Epithelial cell of esophagus (primary cell): ENCODE measurements around the gene ARHGEF33.

DNA sequence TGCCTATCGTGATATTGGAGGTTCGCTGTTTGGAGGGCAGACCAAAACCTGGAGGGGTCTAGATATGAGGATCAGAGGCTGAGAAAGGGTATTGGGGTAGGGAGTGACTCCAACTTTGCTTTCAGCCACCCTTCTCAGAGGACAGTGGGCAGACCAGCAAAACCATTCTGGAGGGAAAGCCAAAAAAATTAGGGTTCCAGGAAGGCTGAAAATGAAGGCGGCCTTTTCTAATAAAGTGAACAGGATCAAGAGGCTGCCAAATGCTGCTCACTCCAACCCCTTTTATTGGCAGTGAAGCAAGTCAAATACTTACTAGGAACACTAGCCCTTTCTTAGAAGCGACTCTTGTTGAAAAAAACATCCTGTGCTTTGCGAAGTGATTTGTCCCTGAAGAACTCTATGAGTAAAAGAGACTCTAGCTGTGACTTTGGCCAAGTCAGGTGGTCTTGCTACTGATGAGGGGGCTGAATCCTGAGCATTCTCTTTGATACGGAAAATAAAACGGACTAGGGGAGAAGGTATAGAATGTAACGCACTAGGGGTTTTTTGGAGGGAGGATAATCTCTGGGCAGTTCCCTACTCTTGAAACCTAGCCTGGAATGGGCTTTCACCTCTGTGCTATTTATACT, 83.7 kb upstream of the CYP1B1 start:
- RRBS = no CpG with 5 or more reads among the region's 8 CpGs

GRCh38 chr2:38321573-38322167, 55.4 kb downstream of the ATL2 start:
- RRBS = no CpG with 5 or more reads among the region's 5 CpGs

- RRBS = no CpG with 5 or more reads among the region's 5 CpGs
Observed at GRCh38 chr2:38499720-38500244, 102.9 kb downstream of the HNRNPLL start.

- RRBS = no CpG with 5 or more reads among the region's 7 CpGs
Observed at GRCh38 chr2:38508193-38508673, 94.5 kb downstream of the HNRNPLL start.

- RRBS = no CpG with 5 or more reads among the region's 5 CpGs
Observed at GRCh38 chr2:38601092-38601367, 1.7 kb downstream of the HNRNPLL start.

GRCh38 chr2:38603122-38603416, 341 bp upstream of the HNRNPLL start:
- RRBS = 0% methylated on average over 5 of the region's 31 CpGs

DNA sequence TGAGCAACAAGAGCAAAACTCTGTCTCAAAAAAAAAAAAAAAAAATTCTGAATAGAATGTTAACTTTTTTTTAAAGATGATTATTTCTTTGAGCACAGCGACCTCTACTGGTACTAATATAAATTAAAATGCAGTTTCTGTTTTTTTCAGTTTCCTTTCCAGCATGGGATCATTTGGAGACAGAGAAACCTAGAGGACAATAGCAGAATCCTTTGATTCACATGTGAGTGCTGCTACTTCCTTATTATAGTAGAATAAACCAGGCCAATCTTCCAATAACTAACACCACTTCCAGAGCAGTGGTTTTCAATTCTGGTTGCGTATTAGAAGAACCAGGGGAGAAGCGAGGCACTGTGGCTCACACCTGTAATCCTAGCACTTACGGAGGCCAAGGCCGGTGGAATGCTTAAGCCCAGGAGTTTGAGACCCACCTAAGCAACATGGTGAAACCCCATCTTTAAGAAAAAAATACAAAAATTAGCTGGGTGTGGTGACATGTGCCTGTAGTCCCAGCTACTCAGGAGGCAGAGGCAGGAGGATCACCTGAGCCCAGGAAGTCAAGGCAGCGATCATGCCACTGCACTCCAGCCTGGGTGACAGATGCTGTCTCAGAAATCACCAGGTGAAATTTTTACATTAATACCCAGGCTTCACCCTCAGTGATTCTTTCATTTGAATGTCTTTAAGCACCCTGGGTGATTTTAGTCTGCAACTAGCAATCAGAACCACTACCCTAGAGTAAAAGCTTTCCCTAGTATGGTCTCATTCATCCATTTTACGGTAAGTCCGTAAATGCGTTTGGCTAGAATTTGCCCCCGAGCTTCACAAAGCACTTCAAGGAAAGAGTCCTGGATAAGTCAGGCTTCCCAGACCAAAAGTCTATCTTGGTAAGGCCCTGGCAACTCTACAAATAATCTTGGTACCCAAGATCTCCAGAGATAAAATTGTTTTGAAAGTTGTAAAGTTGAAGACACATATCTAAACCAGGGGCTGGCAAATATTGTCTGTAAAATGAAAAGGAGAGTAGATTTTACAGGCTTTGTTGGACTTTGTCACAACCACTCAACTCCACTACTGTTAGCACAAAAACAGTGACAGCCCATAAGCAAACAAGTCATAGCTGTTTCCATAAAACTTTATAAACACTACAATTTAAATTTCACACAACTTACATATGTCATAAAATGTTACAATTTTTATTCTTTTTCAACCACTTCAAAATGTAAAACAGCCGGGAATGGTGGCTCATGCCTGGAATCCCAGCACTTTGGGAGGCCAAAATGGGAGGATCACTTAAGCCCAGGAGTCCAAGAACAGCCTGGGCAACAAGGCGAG, 9.7 kb downstream of the SRSF7 start:
- RRBS = no CpG with 5 or more reads among the region's 12 CpGs

- RRBS = no CpG with 5 or more reads among the region's 4 CpGs
Observed at GRCh38 chr2:38889458-38890046, at the start of gene ARHGEF33. Gene ARHGEF33, plus strand, starts transcription at chr2:38889875.

DNA sequence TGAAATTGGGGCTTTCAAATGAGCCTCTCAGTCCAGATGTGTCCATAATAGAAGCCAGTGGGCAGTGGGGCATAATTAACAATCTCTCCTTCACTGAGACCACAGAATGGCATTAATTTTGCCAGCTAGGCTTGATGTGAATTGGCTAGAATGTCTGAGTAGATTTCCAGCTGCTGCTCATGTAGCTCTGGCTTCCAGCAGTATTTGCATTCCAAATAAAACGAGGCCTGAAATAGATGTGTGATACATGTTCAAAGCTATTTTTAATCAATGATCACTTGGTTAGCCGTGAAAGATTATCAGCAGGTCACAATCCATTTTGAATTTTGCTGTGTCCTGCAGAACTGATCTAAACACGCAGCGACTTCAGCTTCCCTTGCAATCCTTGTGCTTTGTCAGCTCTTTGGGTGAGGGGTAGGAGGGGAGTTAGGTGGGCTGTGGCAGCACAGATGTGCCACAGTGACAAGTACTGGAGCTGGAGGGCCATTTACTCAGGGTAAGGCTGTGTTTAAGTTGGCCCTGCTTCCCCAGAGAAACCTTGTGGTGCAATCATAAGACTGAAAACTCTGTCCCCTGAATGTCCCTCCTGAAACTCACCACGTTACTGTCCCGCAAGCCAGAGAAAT, 56.9 kb upstream of the TMEM178A start:
- RRBS = no CpG with 5 or more reads among the region's 6 CpGs

- RRBS = no CpG with 5 or more reads among the region's 10 CpGs
Observed at GRCh38 chr2:39737600-39738208, 41.4 kb downstream of the THUMPD2 start.

DNA sequence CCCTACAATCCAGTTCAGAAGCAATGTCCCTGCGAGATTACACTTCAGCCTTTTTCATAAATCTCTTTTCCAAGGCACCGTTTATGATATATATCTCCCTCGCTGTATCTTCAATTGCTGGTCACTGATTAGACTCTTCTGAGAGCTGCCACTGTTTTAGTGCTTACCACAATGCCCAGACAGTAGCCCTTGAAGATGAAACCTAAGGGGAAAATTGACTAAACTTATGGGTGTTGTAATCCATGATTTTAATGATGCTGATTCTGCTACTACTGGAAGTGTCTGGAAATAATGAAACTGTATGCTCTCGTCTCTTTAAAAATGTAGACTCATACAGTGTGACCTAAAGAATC, 5.4 kb upstream of the SLC8A1 start:
- RRBS = no CpG with 5 or more reads among the region's 4 CpGs

- RRBS = no CpG with 5 or more reads among the region's 20 CpGs
Observed at GRCh38 chr2:40511436-40512934, 60.1 kb upstream of the SLC8A1 start.

DNA sequence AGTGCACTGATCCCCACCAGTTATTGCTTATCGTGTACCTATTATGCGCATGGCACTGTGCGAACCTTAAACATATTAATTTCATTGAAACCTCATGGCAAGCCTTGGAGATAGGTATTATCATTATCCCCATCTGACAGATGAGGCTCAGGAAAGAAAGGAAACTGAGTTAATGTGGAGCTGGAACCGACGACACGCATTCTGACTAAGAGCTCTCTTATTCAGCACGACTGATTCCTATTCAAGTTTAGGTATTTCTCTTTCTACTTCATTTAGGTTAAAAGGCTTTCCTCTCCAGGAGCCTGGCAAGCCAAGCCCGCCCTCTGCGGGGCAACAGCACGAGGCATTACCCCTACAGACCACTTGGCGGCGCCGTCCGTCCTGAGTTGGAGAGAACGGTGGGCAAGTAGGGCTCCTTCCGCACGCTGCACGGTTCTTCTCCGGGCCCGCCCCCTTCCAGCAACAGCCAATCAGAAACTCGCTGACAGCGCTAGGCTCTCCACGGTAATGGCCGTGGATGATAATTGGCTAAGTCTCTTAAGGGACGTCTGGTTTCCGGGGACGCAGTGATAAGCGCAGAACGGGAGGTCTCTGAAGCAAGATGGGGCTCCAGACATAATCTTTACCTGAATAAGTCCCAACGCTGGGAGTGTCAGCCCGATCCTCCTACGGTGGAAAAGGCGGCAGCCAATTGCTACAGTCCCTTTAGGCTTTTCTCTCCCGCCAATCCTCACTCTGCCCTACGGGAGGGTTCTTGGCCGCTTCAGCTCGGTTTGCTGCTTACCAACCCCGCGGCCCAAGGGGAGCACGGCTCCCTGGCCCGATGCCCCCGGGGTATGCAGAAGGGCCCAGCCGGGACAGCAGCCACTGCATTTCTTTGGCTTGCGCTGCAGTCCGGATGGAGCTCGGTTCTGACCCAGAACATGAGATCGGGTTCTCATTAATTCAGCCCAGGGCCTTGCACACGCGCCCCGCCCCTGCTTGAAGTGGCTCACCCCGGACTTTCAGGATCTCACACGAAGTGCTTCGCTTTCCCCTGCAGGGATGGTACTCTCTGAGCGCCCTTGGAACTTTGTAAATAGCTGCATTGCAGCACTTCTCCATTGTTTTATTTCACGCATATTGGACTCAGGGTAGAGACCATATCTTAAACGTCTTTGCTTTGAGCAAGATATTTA, 207.0 kb upstream of the PKDCC start:
- RRBS = 0% methylated on average over 6 of the region's 56 CpGs

DNA sequence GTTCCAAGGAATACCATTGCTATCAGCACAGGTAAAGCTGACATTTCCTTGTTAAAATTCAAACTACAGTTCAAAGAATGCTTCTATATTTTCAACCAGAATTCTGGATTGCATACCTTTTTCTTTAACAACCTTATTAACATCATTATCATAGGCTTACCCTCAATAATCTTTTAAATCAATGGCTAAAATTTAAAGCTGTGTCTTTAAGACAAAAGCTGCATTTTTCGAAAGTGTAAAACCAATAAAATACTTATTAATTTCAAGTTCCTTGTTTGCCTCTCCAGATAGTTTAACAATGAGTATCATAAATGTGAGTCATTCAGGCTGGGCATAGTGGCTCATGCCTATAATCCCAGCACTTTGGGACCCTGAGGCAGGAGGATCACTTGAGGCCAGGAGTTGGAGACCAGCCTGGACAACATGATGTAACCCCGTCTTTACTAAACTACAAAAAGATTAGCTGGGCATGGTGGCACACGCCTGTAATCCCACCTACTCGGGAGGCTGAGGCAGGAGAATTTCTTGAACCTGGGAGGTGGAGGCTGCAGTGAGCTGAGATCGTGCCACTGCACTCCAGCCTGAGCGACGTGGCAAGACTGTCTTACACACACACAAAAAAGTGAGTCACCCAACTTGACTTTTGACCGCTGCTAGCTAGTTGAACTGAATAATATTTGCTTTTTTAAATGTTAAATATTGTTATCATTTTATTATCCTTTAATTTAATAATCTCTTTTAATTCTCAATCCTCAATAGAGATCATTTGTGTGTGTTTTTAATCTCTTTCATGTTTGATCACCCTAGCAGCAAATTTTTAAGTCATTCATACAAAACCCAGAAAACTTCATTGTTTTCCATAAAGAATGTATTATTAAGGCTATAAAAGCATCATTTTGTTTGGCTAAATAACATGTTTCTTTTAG, 187.7 kb upstream of the PKDCC start:
- RRBS = no CpG with 5 or more reads among the region's 8 CpGs

- RRBS = no CpG with 5 or more reads among the region's 2 CpGs
Observed at GRCh38 chr2:41912809-41913253, 135.0 kb upstream of the PKDCC start.

GRCh38 chr2:42047454-42047967, 310 bp upstream of the PKDCC start:
- RRBS = 3% methylated on average over 7 of the region's 68 CpGs

DNA sequence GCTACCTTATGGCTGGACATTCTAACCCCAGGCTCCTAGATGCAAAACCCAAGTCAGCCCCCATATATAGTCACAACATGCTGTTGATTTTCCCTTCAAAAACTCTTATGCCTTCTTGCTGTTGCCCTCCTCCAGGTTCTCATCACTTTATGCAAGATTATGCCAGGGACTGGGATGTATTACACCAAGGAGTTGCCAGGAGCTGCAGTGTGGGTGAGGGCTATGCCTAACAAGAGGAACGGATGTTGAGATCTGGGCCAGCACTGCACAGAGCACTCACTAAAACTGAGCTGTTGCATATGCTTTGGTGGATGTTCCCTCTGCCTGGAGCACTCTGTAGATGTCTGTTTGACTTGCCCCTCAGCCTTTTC, 41.1 kb upstream of the EML4 start:
- RRBS = no CpG with 5 or more reads among the region's 1 CpG

DNA sequence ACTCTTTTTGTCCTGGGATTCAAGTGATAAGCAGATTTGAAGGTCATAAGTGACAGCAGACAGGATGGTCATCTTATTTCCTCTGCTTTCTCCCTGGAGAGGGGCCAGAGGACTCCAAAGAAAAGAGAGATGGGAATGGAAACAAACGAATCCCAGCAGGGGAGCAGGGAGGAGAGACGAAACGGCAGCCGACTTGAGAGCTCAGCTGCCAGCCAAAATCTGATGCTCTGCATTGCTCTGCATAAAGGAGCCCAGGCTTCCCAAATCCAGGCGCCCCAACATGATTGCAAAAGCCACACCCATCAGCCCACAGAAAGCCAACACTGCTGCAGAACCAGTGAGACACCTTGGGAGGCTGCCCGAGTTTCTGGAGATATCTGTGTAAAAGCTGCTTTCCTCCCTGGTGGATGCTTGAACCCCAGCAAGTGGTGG, 28.0 kb upstream of the EML4 start:
- RRBS = no CpG with 5 or more reads among the region's 6 CpGs

DNA sequence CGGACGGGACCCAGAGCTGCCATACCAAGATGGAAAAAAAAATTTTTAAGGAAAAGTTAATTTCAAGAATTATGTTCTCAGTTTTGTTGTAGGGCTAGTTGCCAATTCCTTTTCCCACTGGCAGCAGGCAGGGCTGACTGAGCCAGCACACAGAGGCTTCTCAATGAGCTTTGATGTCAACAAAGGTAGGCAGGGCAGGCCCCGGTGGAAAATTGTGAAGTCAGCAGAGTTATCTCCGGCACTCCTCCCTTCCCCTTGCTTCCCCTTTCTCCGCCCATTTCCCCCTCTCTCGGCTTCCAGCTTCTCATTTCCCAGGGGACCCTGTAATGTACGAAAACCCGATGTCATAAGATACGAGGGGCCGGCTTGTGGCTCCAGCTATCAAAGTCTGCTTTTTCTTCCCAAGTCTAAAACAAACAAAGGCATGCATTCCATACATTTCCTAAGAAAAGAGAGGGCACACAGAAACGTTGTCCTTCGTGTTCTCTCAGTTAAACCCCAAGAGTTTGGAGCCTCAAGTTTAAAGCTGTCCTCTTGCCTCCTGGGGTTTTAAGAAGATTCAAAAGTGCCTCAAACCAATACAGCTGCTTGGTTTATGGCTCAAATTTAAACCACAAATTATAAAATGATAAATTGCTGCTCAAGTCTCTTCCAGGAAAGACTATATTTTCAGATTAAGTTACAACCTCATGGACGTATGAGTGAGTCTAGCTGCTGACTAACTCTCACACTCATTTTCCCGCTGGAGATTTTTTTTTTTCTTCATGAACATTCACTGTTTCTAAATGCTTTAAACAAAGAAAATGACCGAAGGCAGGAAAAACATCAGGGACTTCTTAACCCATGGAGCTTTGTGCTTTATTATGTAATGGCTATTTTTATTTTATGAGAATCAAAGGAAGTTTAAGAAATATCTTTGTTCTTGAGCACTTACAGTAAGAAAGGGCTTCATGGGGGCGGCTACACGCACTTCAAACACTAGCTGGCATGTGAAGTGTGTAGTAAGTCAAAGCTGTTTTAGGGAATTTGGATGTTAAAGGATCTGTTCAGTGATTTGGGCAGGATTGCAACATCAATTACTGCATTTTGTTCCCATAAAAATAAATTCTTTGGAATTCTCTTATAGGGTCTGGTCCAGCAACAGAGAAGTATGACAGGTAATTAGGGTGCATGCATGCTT, 27.2 kb upstream of the EML4 start:
- RRBS = no CpG with 5 or more reads among the region's 17 CpGs

GRCh38 chr2:42722427-42722866, 41.5 kb downstream of the OXER1 start:
- RRBS = no CpG with 5 or more reads among the region's 4 CpGs